Mesangial cell (primary cell): ENCODE results near the gene PPP1R2C.

- RAMPAGE, long total RNA: no peak
Observed at GRCh38 chrX:40006008-40006539, 91.7 kb downstream of the BCOR start.

DNA sequence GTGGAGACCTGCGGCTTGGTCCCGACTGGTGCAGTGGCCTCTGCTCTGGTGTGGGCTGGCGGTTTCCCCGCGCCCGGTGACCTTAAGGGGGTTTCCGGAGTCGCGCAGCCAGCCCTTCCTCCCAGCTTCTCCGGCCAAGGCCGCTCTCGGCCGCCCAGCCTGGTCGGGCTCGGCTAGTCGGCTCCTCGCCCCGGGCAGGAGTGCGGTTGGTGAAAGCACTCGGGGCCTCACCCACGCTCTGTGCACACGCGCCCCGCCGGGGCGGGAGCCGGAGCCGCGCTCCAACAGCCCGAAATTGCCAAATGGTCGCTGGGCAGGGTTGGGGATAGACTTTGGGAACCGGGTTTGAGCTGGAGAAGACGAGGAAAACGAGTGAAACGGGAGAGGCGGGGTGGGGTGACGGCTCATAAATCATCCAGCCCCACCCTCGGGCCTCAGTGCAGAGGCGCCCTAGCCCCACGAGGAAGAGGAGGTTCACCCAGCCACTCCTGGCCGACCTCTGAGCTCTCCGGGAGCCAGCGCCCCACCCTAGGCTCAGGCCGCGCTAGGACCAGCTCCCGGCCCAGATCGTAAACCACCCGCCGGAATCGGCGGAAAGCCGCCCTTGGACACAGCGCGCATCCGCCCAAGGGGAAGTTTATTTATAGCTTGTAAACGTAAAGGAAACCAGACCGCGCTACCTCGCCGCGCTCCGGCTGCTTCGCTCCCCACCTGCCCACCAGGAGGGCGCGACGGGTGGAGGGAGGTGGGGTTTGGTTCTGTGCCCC, 84.6 kb downstream of the BCOR start:
- RAMPAGE, long total RNA: no peak

- RAMPAGE, long total RNA: no peak
Observed at GRCh38 chrX:40085010-40085702, 12.6 kb downstream of the BCOR start.

DNA sequence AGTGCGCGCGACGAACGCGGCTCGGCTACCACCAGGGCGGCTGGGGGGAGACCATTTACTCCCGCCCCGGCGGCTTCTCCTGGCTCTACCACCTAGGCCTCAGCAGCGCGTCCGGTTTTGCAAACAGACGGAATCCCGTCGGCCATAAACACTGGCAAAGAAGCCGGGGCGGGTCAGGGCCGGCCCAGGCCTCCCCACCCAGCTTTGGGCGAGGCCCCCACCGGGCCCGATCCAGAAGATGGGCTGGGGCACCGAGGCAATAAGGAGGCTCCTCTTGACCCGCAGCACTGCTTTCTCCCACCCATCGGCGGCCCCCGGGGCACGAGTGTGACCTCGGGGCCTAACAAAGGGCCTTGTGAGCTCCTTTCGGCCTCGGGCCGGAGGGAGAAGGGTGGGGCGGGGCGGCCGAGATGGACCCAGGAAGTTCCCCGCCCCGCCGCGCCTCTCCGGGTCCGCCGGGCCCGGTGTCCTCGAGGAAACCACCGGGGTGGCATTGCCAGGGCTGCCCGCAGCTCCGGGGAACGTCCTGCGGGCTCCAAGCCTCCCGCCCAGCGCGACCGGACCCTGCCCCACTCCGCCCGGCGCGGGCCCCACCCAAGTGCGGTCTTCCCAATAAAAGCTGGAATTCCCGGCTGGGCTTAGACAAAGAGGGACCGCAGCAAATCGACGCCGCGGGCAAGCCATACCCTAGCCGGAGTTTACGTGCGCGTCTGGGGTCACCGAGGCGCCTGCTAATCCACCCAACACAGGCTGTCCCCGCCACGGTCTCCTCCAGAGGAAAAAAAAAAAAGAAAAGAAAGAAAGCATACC, 5.9 kb downstream of the BCOR start:
- RAMPAGE, long total RNA: no peak

DNA sequence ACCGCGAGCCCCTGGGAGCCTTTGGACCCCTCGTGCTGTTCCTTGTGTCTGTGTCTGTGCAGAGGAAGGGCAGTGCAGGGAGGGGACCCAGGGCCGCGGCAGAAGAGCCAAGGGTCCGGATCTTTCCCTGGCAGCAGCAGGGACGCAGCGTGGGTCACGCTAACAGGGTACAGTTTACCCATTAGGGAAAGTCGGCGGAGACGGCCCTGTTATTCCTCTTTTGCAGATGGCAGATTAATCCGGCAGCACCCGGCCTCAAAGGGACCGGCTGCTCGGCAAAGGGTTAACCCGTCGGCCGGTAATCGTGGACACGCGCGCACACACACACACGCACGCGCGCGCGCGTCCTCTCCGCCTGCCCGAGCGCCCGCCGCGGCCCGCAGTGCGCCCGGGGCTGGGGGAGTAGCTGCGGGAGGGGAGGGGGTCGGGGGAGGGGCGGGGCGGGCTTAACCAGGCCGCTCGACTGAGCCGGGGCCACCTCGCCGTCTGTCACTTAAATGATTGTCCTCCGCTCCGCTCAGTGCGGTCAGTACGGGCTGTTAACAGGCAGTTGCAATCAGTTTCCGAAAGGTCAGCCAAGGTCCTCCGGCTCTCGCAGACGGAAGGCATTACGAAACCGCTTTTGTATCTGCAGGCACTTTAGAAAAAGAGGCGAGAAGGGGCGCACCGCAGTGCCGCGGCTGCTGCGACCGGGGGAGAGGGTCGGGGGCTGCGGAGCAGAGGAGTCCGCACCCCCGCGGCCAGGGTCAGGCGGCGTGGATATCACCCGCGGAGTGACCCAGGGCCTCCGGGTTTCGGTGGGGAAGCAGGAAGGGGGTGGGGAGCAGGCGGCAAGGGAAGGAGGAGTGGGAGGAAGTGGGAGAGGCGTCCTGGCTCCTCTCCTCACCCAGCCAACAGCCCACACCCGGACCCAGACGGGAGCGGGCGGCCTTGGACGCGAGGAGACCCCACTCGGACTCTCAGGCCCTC, 57.2 kb upstream of the BCOR start:
- RAMPAGE, long total RNA: no peak

DNA sequence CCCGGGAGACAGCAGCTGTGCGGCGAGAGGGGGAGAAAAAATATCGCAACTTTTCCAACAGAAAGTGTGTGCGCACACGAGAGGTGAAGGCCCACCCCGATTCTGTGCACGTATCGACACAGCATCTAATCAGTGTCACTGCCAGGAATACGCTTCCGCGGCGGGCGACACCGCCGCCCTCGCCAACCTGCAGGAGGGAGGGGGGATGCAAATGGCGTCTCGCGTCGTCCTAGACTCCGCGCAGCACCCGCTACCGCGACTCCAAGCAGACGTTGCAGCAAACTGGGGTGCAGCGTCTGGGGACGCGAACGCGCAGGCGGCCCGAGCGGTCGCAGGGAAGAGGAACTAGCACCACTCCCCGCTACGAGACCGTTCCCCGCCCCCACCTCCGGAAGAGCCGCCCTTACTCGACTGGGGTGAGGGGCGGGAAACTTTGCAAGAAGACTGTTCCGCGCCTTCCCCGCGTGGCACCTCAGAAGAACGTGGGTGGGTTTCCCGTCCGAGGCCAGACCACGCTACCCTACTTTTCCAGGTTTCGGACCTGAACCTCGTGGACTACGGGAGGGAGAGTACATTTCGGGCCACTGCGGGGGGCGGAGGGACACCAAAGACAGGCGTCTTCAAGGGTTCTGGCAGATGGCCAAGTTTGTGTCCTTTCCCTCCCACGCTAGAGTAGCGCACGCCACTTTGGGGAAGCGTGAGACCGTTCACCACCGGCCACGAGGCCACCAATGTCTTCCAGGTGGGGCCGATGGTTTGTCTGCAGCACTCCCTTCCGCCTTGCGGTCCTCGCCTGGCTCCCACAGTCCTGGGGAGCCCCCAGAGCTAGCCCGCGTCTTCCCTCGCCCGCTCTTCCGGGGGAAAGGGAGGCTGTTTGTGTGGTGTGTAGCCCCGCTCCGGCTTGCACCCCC, 77.9 kb upstream of the BCOR start:
- RAMPAGE, long total RNA: no peak

- RAMPAGE, long total RNA: no peak
Observed at GRCh38 chrX:40262717-40263693, 165.2 kb upstream of the BCOR start.

GRCh38 chrX:40423172-40423780, 157.5 kb upstream of the ATP6AP2 start:
- RAMPAGE, long total RNA: no peak

DNA sequence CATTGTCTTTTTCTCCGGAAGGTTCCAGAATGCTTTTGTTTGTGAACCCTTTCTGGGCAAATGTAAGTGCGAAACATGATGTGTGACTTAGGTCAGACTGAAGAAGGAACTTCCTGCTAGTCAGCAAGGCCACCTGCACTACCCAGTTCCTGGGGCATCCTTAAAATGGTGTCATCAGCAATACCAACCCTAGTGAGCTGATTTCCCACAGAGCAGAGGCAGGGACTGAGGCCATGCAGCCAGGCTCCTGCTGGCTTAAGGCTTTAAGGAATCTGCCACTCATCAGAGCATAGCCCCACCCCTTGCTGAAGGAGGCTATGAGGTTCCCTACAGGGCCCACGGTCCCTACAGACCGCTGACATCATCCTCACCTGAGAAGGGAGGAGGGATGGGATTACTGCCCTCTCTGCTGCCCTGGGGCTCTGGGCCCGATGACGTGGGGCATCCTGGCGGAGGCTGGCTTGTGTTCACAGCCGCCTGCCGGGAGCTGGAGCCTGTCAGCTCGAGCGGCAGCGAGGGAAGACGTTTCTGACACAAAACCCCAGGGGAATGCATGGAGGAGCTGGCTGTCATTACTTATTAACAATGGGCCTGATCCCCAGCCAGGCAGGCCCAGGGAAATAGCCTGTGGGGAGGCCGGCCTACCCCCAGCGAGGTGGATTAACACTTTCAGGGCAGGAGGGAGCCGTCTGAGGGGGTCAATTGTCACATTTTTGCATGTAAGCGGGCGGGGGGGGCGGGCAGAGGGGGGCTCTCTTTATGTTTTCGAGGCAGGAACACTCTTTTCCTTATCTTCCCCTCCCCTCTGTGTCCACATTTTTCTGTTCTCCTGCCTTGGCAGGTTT, 106.6 kb upstream of the ATP6AP2 start:
- RAMPAGE, long total RNA: no peak

DNA sequence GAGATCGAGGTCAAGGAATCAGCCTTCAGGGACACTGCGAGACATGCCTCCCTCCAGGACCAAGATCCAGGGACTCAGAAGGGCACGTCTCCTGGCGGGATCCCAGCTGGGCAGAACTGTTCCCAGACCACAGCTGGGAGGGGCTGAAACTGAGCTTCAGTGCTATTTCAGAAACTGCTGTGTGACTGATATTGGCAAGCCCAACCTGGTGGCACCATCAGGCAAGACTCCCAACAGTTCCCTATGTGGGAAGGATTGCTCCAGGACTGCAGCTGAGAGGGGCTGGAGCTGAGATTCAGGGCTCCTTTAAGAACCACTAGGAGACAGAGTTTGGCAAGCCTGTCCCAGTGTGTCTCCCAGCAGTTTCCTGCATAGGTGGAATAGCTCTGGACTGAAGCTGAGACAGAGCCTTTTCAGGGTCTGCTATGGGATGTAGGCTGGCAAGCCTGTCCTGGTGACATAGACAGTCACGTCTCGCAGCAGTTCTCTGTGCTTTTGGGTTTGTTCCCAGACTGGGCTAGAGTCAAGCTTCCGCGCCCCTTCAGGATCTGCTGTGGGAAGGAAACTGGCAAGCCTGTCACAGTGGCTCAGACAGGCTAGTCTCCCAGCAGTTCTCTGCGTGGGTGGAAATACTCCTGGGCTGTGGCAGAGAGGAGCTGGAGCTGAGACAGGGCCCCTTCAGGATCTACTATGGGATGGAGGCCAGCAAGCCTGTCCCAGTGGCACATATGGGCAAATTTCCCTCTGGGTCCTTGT, 20.1 kb upstream of the MED14 start:
- RAMPAGE, long total RNA: no peak

GRCh38 chrX:40845616-40845862, 110.2 kb upstream of the MED14 start:
- RAMPAGE, long total RNA: no peak

DNA sequence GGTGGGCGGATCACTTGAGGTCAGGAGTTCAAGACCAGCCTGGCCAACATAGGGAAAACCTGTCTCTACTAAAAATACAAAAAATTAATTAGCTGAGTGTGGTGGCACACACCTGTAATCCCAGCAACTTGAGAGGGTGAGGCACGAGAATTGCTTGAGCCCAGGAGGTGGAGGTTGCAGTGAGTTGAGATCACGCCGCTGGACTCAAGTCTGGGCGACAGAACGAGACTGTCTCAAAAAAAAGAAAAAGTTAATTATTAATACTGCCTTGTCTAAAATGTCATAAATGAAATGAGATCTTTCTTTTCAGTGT, 17.1 kb downstream of the USP9X start:
- RAMPAGE, long total RNA: no peak

DNA sequence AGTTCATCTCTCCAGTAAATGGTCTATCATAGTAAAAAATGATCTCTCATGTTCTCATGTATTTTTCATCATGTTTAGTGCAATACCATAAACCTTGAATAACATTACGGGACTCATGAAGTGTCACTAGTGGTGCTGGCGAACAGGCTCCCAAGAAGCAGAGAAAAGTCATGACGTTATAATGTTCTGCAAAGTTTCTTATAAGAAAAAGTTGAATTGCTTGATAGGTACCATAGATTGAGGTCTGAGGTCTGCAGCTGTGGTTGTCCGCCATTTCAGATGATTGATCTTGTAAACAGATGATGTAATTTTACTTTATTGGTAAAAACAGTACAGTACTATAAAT, 28.8 kb downstream of the USP9X start:
- RAMPAGE, long total RNA: no peak

GRCh38 chrX:41156358-41157518, 71.5 kb downstream of the USP9X start:
- RAMPAGE, long total RNA: no peak

GRCh38 chrX:41165841-41166348, 80.7 kb downstream of the USP9X start:
- RAMPAGE, long total RNA: no peak

DNA sequence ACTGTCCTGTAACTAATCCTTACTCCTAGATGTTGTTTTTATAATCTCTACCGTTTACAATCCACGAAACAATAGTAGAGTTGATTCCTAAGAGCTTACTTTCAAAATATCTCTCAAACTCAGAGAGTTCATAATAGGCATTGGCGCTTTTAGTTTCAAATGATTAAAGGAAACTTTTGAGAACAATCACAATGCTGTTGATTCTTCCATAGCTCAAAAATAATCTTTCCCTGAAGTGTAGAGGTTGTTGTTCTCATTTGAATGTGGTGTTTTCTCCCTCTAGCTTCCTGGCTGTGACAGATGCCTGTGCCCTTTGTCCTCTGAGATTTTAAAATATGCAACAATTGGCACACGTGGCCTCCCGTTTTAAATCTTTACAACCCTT, 22.7 kb upstream of the CASK start:
- RAMPAGE, long total RNA: no peak

- RAMPAGE, long total RNA: no peak
Observed at GRCh38 chrX:42777881-42778598, at the start of gene PPP1R2C. PPP1R2C (minus strand) TSS chrX:42778163.

GRCh38 chrX:42933963-42934888, 156.3 kb upstream of the PPP1R2C start:
- RAMPAGE, long total RNA: no peak

DNA sequence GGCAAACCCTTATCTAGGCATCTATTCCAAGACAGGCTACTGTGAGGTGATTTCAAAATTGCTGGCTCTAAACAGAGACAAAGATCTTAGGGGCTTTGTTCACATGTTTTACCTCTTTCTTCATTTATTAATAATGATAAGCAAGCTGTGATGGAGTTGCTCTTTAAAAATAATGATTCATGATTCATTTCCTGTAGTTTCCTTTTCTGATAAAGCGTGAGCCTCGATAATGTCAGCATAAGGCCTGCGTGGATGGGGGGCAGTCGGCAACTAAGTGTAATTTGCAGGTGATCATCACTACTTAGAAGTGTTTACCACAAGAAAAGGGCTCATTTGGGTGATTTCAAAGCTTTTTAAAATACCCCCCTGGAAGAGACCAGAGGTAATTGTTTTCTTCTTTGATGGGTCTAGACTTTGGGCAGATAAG, 170.7 kb upstream of the PPP1R2C start:
- RAMPAGE, long total RNA: no peak

DNA sequence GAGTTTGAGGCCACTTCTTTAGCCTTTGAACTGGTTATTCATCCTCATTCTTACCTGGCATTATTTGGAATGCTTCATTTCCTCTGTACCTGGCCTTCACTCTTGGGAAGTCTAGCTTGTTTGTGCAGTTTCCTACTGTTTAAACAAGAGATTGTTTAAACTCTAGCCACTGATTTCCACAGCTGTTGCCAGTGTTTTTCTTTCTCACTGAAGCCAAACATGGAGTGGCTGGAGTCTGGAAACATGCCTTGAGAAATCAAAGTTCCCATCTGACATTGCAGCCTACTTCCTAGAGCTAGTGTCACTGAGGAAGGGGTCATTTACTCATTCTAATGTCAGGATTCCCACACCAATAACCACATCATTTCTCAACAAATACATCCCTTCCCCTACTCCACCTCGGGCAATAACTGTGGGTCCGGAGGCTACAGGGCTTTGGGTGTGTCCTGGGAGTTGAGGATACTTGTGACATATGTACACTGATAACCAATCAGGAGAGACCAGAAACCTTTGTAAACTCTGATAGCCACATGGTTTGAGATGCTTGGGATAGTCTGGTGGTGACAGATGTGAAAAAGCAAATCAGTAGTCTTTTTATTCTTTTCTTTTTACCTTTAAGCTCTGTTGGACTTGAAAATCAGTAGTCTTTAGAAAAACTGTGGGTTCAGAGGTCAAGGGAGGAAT, 37.9 kb downstream of the MAOA start:
- RAMPAGE, long total RNA: no peak